Heart left ventricle (tissue), 7 donors: ENCODE results near the genes SEBOX, UNC119 and FAM222B.

GRCh38 chr17:21227923-21228793 lies 14.2 kb upstream of the TMEM11 start:
- PRO-cap, 6 experiments = no peak in any of the 6 experiments
- RAMPAGE, long total RNA, 2 experiments = no peak in any of the 2 experiments
- RRBS = no CpG with 5 or more reads among the region's 12 CpGs

DNA sequence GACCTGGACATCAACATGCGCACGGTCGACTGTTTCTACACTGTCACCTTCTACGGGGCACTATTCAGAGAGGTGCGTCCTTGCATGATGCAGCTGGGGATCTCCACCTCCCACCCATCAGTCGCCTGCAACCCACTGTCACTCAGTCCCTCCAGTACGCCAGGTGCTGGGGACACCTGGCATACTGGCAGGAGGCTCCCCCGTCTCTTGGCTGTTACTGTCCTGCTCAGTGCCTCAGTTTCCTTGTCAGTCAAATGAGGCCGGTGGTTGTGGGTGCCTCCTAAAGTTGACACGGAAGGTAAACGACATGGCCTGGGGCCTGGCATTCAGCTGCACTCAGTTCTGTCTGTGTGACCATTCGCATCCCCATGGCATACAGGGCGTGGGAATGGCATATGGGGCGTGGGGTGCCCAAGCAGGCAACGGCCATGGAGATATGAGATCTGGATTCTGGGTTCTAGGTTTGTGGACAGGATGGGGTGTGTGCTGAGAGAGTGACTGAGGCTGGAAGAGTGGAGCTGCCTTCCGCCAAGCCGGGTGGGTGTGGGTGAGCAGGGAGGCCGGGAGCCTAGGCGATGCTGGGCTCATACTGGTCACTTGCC lies 16.5 kb downstream of the MAP2K3 start:
- PRO-cap, 6 experiments = no peak in any of the 6 experiments
- RAMPAGE, long total RNA, 2 experiments = no peak in any of the 2 experiments
- RRBS = no CpG with 5 or more reads among the region's 19 CpGs

DNA sequence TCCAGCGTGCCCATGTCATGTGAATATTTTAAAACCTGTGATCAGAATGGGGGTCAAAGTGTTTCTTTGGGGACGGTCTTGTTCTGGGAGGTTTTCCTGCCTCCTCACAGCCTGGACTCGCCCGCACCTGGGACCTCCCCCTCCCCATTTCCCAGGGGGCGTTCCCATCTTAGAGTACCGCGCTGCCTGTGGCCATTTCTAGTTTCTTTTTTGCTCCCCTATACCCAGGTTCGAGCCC lies 1.5 kb downstream of the KCNJ12 start:
- PRO-cap, 6 experiments = no peak in any of the 6 experiments
- RAMPAGE, long total RNA, 2 experiments = no peak in any of the 2 experiments
- RRBS = no CpG with 5 or more reads among the region's 8 CpGs

GRCh38 chr17:21612247-21612795 lies 80.0 kb upstream of the KCNJ18 start:
- PRO-cap, 6 experiments = no peak in any of the 6 experiments
- RAMPAGE, long total RNA, 2 experiments = no peak in any of the 2 experiments
- RRBS = no CpG with 5 or more reads among the region's 19 CpGs

- PRO-cap, 6 experiments = no peak in any of the 6 experiments
- RAMPAGE, long total RNA, 2 experiments = no peak in any of the 2 experiments
- RRBS = no CpG with 5 or more reads among the region's 5 CpGs
Measured at GRCh38 chr17:27313031-27313764, 19.3 kb downstream of the WSB1 start.

GRCh38 chr17:27322368-27322846 lies 28.5 kb downstream of the WSB1 start:
- PRO-cap, 6 experiments = peak in 1 of 6 experiments; most common plus-strand start chr17:27322604 (in 1)
- RAMPAGE, long total RNA, 2 experiments = no peak in any of the 2 experiments

GRCh38 chr17:27344929-27345978 lies 51.3 kb downstream of the WSB1 start:
- PRO-cap, 6 experiments = peak in 4 of 6 experiments; most common plus-strand start chr17:27345659 (in 1); most common minus-strand start chr17:27345517 (in 4)
- RAMPAGE, long total RNA, 2 experiments = no peak in any of the 2 experiments
- RRBS = no CpG with 5 or more reads among the region's 18 CpGs

- PRO-cap, 6 experiments = peak in 5 of 6 experiments; most common plus-strand start chr17:27380393 (in 3); most common minus-strand start chr17:27380257 (in 1)
- RAMPAGE, long total RNA, 2 experiments = no peak in any of the 2 experiments
- RRBS = 1% methylated on average over 7 of the region's 20 CpGs
Measured at GRCh38 chr17:27379792-27380495, 76.3 kb upstream of the KSR1 start.

DNA sequence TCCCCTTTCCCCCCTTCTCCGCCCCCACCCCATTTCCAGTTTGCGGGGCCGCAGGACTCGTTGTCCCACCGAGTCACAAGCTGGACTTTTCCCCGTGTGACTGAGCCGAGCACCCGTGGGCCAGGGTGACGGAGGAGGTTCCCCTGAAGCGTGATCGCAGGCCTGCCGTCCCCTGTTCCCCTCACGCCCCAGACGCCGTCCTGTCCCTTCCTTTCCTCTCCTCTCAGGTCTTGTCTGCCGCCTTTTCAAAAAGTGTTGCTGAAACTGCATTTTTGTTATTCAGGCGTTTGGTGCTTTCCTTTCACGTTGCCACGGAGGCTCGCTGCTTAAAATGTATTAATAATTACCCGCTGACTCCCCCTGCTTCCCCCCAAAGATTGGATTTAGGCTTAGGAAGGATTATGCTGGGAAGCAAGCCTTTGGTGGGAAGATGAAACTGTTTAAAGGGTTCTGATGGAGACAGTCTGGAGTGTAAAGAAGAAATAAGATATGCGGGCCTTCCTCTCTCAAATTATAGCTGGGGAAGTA lies 951 bp downstream of the KSR1 start:
- PRO-cap, 6 experiments = no peak in any of the 6 experiments
- RAMPAGE, long total RNA, 2 experiments = no peak in any of the 2 experiments
- RRBS = no CpG with 5 or more reads among the region's 22 CpGs

DNA sequence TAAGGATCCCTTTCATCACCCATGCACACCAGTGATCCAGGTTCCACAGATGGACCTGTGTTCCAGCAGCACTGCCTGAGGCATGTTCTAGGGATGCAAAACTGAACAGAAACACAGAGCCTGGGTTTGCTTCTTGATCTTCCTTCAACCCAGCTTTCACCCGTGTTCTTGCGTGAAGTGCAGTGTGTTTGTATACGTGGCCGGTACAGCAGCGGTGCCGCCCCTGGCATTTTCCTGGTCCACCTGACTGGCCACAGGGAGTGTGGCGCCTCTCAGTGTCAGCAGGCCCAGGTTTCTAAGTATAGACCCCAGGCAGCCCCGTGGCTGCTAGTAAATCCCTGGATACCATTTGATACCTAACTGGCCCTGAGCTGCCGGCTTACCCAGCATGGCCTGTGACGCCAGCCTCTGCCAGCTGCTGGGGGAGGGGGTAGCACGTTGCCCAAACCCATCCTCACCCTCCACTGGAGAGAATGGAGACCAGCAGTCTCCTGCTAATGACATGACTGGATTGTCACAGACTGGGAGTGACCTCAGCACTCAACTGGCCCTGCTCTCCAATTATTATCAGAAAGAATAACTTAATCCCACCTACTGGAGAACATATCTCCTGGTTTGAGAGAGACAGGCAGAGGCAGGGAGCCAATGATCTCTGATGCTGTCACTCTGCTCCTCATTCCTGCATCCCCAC lies 59.2 kb upstream of the LGALS9 start:
- PRO-cap, 6 experiments = no peak in any of the 6 experiments
- RAMPAGE, long total RNA, 2 experiments = no peak in any of the 2 experiments
- RRBS = no CpG with 5 or more reads among the region's 11 CpGs

- PRO-cap, 6 experiments = no peak in any of the 6 experiments
- RAMPAGE, long total RNA, 2 experiments = no peak in any of the 2 experiments
- RRBS = no CpG with 5 or more reads among the region's 25 CpGs
Measured at GRCh38 chr17:27582463-27583103, 48.4 kb upstream of the LGALS9 start.

GRCh38 chr17:27782831-27783448 lies 17.4 kb downstream of the NOS2 start:
- PRO-cap, 6 experiments = no peak in any of the 6 experiments
- RAMPAGE, long total RNA, 2 experiments = no peak in any of the 2 experiments
- RRBS = no CpG with 5 or more reads among the region's 8 CpGs

DNA sequence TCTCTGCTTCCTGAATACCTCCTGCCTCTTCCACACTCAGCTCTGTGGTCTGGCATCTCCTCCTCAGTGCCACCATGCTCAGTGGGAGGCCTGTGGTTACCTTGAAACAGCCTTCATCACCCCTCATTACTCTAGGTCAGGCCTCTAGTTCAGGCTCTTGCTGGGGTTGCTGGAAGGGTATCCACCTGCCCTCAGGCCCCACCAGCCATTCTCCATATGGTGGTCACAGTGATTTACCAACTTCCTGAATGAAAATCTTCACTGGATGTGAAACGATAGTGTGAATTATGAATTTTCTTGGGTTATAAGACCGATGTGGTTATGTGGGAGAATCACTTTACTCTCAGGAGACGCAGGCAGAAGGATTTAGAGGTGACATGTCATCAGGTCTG lies 5.0 kb downstream of the LYRM9 start:
- PRO-cap, 6 experiments = no peak in any of the 6 experiments
- RAMPAGE, long total RNA, 2 experiments = no peak in any of the 2 experiments
- RRBS = no CpG with 5 or more reads among the region's 3 CpGs

- PRO-cap, 6 experiments = no peak in any of the 6 experiments
- RAMPAGE, long total RNA, 2 experiments = no peak in any of the 2 experiments
- RRBS = no CpG with 5 or more reads among the region's 12 CpGs
Measured at GRCh38 chr17:28364914-28365491, at the start of gene SEBOX. SEBOX (minus strand) TSS chr17:28365199.

GRCh38 chr17:28384986-28385531 lies 13.6 kb downstream of the SARM1 start:
- PRO-cap, 6 experiments = no peak in any of the 6 experiments
- RAMPAGE, long total RNA, 2 experiments = no peak in any of the 2 experiments
- RRBS = no CpG with 5 or more reads among the region's 37 CpGs

DNA sequence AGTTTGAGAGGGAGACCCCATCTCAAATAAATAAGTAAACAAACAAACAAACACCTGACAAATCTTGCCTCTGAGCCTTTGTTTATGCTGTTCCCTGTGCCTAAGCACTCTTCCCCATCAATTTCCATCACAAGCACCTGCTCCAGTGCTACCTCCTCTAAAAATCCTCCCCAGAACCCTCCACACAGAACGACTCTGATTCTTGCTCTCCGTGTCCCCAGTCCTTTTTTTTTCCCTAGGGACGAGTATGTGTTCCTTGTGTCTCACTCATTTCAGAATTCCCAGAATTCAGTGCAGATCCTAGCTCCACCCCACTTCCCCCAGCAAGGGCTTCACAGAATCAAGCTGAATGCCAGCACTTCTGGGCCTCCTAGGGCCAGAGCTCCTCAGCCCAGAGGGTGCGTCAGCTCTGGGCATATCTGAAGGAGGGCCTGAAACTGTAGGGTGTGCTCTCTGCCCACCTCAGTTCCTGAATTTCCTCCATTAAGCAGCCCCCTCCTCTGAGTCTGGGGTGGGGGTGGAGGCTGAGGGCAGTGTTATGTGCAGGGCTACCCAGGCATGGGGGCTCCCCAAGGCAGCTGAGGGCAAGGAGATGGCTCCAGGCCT lies 6.7 kb downstream of the UNC119 start:
- PRO-cap, 6 experiments = peak in 1 of 6 experiments; most common plus-strand start position 337 of the sequence (in 1); most common minus-strand start position 228 of the sequence (in 1)
- RAMPAGE, long total RNA, 2 experiments = no peak in any of the 2 experiments
- RRBS = no CpG with 5 or more reads among the region's 4 CpGs

GRCh38 chr17:28551574-28551773 lies 950 bp downstream of the UNC119 start:
- PRO-cap, 6 experiments = no peak in any of the 6 experiments
- RAMPAGE, long total RNA, 2 experiments = no peak in any of the 2 experiments

- PRO-cap, 6 experiments = peak in 6 of 6 experiments; most common plus-strand start chr17:28552739 (in 1); most common minus-strand start chr17:28552610 (in 6)
- RAMPAGE, long total RNA, 2 experiments = start-site peak on the minus strand in 1 of 2 experiments, at chr17:28552594-28552610 at its widest, 138 reads per replicate
- RRBS = 2% methylated on average over 32 of the region's 66 CpGs
Measured at GRCh38 chr17:28552227-28553291, at the start of gene UNC119. UNC119 (minus strand) TSS chr17:28552624.

- PRO-cap, 6 experiments = no peak in any of the 6 experiments
- RAMPAGE, long total RNA, 2 experiments = no peak in any of the 2 experiments
- RRBS = no CpG with 5 or more reads among the region's 4 CpGs
Measured at GRCh38 chr17:28673761-28674142, 11.7 kb downstream of the SUPT6H start.

- PRO-cap, 6 experiments = peak in 6 of 6 experiments; most common plus-strand start chr17:28842670 (in 2); most common minus-strand start chr17:28842783 (in 6)
- RAMPAGE, long total RNA, 2 experiments = start-site peak on the minus strand in 2 of 2 experiments, at chr17:28842763-28842787 at its widest, 96 to 260 reads per replicate
- RRBS = 1% methylated on average over 22 of the region's 57 CpGs
Measured at GRCh38 chr17:28841735-28843089, at the start of gene FAM222B. FAM222B (minus strand) TSS chr17:28842790.